ENCODE data around the gene PLK2.

- RRBS = no CpG with 5 or more reads among the region's 9 CpGs
These were observed 13.8 kb downstream of the PLK2 start for GRCh38 chr5:58446033-58446440.

GRCh38 chr5:58460033-58460117 is at the start of gene PLK2:
Gene PLK2 (minus strand): TSS chr5:58460086.
- RRBS = 2% methylated on average over 3 of the region's 7 CpGs

GRCh38 chr5:59018790-59019771 is 436.2 kb downstream of the RAB3C start:
- RRBS = no CpG with 5 or more reads among the region's 5 CpGs

DNA sequence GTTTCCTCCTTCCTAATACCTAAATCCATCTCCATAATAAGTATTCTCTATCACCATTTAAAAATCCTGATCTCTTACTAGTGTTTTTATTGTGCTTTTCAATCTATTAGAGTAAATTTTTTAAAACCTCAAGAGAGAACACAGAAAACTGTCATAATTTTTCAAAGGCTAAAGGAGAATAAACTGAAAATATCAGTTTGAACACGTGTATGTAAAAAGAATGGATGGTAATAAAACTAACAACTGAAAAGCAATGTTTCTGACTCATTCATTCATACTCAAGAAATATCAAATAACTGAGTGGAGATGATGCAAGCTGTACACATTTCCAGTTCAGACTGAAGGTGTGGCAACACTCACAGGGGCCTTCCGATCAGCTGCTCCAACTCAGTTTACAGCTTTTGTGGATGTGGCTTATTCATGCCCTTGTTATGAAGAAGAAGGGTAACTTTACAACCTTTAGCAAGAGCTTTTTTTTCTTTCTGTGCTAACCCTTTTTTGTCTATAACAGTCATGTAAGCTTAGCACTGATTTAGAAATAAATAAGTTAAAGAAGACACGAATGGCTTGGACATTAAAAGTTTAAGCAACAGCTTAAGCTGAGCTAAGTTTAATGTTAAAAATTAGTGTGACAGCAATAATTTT is 453.4 kb downstream of the RAB3C start:
- RRBS = no CpG with 5 or more reads among the region's 3 CpGs

GRCh38 chr5:59124822-59125842 is 542.3 kb downstream of the RAB3C start:
- RRBS = no CpG with 5 or more reads among the region's 8 CpGs

DNA sequence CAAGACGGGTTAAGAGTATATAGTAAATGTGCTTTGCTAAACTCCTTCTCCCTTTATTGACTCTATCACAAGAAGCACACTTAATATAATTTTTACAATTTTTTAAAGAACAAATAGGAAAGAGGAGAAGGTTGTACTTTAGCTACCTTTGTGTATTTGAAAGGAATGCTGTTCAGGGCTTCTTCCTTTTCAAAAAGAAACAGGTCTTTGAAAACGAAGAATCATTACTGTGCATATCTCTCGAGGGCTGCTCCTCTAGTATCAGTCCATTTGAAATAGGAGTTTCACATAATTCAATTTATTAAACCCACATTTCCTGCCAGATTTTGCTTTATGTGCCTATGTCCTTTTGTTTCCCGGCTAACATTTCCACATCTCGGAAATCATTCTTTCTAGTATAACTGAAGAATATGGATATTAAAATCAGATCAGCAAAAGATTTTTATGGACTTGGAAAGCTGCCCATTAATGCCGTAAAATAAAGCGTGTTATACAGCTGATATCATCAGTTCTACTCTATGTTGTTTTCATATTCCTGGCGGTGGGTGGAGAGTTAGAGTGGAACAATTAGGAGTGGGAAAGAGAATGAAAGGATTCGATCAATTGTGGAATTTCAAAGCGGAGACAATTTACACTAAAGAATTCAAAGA is 543.6 kb downstream of the RAB3C start:
- RRBS = no CpG with 5 or more reads among the region's 10 CpGs

DNA sequence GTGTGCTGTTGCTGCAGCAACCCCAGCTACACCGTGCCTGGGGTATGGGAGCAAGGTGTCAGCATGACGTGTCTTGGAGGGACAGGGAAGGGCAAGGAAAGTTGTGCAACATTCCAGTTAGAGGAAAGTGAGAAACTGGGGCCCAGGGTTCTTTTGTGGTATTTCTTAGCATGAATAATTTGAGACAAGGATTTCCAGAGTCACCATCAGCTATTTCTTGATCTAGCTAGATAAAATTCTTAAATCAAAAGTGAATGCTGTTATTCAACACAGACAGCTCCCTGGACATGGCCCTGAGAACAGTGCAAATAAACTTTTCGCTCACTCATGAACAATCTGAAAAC is 611.2 kb downstream of the RAB3C start:
- RRBS = no CpG with 5 or more reads among the region's 3 CpGs

DNA sequence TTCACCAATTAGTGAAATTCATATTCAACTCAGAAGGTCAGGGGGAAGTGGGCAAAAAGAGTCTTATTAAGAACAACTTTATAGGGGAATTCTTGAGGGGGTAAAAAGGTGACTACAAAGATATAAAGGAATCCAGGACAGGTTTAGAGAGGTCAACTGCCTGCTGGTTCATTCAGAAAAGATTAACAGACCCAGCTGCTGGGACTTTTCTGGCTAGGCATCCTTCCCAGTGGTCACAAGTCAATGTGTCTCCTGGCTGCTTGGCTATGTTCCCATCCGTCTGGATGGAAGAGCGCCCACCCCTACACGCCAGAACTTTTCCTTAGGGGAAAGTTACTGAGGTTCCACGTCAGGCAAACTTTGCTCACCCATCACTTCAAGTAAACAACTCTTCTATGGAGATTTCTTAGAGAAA is 350.1 kb downstream of the PDE4D start:
- RRBS = no CpG with 5 or more reads among the region's 4 CpGs

- RRBS = 2% methylated on average over 2 of the region's 4 CpGs
These were observed 305.6 kb downstream of the PDE4D start for GRCh38 chr5:59587958-59588352.

GRCh38 chr5:59591822-59592585 is 301.5 kb downstream of the PDE4D start:
- RRBS = no CpG with 5 or more reads among the region's 3 CpGs

DNA sequence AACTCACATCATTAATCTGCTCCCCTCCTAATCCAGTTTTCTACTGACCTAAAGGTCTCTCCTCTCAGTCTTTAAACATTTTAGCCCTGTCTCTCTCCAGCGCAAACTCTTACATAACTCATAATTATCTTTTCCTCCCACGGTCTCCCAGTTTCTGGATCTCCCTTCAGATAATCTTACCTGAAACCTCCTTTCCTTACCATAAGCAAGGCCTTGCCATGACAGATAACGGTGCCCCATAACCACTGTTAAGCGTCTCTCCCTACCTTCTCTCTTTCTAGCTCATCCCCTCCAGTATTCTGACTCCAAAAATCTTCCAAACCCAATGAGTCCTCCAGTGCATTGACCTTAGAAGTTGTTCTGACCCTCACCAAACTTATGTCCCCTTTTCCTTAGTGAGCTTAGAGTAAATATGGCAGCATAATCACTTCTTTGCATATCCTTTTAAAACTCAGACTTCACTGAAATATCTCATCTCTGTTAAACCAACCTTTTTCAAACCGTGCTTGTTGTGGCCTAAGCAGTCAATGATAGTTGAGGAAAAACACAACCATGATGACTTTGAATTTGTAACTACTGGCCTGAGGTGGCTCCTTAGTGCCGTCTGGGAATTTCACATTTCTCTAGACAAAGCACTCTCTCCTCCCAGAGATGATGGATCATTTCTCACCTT is 146.5 kb downstream of the PDE4D start:
- RRBS = no CpG with 5 or more reads among the region's 6 CpGs

GRCh38 chr5:60521815-60523035 is 177.7 kb downstream of the DEPDC1B start:
- RRBS = no CpG with 5 or more reads among the region's 8 CpGs

- RRBS = no CpG with 5 or more reads among the region's 1 CpG
These were observed 52.0 kb upstream of the ZSWIM6 start for GRCh38 chr5:61279964-61280520.

DNA sequence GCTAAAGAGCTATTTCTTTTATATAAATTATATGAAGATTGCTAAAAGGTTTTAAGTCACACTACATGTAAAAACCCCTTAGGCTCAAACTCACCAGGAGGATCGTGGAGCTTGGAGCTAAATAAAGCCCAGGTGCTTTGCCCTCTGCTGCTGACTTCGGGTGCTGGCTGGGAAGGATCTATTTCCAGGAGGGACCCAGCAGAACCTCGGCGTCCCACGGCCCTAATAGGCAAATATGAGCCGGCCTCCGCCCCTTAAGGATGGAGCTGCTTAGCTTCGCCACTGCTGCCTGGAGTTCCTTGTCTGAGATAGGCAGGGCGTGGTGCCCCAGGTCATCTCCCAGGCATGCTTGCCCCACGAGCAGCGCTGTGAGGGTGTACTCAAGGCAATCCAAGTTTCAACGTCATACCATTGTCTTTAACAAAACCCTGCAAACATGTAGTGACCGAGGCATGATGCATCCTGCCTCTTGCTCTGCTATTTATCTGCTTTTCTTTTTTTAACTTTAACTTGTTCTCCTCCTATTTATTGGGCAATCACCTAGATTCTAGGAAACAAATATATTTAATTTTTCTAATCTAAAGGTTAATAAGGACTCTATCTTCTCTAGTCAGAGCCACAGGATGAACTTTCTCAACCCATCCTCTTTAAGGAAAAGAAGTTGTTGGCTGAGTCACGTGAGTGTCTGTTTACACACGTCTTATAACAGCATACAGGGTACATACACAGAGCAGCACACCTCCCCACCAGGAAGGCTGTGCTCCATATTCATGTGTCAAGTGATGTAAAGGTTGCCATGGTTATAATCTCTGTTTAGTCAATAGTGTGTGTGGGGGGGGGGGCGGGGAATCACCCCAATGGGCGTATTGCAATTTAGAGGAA is 27.4 kb upstream of the ZSWIM6 start:
- RRBS = no CpG with 5 or more reads among the region's 17 CpGs

- RRBS = no CpG with 5 or more reads among the region's 4 CpGs
These were observed 9.0 kb downstream of the ZSWIM6 start for GRCh38 chr5:61341083-61341385.

DNA sequence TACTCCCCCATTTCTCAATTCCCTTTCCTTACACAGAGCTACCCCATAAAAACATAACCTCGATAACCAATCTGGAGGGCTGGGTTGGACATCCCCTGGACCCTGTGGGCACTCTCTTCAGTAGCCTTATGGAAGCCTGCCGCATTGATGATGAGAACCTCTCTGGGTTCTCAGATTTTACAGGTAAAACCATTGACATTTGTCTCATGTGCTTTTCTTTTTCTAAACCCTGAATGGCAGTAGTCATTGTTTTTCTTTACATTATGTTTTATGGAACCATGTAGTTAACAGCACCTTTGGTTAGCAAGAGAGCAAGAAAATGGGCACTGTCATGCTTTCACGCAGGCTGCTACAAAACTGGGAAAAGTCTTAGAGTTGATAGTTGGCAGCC is 198.0 kb downstream of the ZSWIM6 start:
- RRBS = no CpG with 5 or more reads among the region's 3 CpGs

- RRBS = no CpG with 5 or more reads among the region's 6 CpGs
These were observed 212.7 kb downstream of the ZSWIM6 start for GRCh38 chr5:61544610-61545398.

DNA sequence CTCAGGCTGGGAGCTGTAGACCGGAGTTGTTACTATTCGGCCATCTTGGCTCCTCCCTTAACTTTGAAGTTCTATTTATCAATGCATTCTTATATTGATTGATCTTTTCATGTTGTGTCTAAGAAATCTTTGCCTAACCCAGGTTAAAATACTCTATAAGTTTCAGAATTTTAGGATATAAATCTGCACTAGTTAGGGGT is 30.7 kb upstream of the RNF180 start:
- RRBS = no CpG with 5 or more reads among the region's 2 CpGs

DNA sequence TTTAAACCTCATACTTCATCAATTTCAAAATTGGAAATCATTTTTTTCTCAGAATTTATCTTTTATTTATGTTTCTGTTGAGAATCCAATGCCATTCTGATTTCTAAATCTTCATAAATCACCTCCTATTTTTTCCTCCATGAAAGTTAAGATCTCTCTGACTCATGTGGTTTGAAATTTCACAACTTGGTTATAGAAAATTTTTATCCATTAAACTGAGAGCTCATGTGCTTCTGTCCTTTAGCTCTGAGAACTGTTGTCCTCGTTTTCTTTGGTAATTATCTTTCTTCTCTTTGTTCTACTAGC is 1.5 kb upstream of the RNF180 start:
- RRBS = no CpG with 5 or more reads among the region's 1 CpG